Measurements from ENCODE around the gene TRIM38.

DNA sequence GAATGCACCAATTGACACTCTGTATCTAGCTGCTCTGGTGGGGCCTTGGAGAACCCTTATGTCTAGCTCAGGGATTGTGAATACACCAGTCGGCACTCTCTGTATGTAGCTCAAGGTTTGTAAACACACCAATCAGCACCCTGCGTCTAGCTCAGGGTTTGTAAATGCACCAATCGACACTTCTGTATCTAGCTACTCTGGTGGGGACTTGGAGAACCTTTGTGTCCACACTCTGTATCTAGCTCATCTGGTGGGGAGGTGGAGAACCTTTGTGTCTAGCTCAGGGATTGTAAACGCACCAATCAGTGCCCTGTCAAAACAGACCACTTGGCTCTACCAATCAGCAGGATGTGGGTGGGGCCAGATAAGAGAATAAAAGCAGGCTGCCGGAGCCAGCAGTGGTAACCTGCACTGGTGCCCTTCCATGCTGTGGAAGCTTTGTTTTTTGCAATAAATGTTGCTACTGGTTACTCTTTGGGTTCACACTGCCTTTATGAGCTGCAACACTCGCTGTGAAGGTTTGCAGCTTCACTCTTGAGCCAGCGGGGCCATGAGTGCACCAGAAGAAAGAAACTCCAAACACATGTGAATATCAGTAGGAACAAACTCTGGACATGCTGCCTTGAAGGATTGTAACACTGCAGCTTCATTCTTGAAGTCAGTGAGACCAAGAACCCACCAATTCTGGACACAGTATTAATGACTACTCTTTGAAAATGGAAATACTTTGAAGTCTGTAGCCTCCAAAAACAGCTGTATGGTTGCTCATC lies 89.8 kb upstream of the MBOAT1 start:
- CAGE, long polyA plus RNA: no peak
- RRBS: no CpG with 5 or more reads among the region's 7 CpGs

GRCh38 chr6:21103615-21104303 lies 489.8 kb upstream of the SOX4 start:
- CAGE, long polyA plus RNA: no peak
- RRBS: no CpG with 5 or more reads among the region's 6 CpGs

DNA sequence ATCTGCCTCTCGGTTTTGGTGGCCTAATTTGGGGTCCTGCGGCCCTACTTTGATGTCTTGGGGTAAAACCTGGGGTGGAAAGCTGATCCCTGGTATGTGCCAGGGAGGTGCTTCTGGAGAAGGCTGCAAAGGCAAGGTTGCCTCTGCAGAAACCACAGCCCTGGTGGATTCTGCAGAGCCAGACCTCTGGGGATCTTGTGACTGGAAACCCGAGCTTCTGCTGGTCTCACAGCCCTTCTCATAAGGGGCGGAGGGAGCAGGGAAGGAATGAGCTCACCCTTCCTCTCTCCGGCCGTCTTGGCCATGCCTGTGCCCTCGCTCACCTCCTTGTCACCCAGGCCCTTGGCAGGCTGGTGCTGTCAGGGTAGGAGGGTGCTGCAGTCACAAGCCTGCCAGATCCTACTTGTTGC lies 245.2 kb upstream of the SOX4 start:
- CAGE, long polyA plus RNA: no peak
- RRBS: no CpG with 5 or more reads among the region's 7 CpGs

- CAGE, long polyA plus RNA: no peak
- RRBS: no CpG with 5 or more reads among the region's 16 CpGs
These were observed 4.3 kb upstream of the SOX4 start for GRCh38 chr6:21589248-21589699.

- CAGE, long polyA plus RNA: no peak
- RRBS: no CpG with 5 or more reads among the region's 12 CpGs
These were observed 160.1 kb downstream of the SOX4 start for GRCh38 chr6:21753448-21754206.

DNA sequence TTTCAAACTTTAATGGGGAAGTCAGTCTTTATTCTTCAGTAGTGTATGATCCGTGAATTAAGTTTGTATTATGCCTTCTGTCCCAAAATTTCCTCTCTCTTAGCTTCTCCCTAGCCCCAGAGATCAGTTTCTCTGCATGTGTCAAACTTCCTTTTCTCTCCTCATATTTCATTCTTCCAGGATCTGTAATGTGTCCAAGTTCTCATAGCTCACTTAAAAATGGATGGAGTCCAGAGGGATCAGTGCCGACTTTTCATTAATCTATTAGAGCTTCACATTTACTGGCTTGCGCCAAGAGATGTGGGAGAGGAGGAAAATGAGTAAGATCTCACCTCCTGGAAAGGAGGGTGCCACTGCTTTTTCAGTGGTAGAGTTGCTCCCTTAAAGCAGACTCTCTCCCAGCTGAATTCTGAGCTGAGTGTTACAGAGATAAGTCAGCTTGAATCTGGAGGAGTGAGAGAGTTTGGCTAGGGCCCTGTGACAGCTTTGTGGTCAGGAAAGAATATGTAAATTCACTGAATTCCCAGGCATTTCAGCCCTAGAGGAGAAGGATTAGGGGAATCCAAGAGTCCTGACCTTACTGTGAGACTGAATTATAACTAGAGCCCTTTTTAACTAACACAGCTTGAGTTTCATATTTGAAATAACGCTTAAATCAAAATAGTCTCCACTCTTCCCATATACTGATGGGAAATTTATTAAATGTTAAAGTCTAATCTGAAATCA lies 175.9 kb downstream of the SOX4 start:
- CAGE, long polyA plus RNA: no peak
- RRBS: no CpG with 5 or more reads among the region's 4 CpGs

DNA sequence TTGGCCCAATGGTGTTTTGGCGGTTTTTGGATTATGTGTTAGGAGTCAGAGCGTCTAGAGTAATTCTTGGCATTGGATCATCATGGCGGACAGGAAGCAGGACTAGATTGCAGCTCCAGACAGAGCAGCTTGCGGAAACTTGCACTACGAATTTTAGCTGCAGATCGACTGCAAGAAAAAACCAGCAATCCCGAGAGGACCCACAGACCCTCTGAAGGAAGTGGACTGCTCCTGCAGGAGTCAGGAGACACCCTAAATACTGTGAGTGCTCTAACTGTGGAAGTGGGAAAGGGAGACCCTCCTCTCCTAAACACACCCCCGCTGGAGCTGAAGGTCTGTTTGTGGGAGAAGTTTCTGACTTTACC lies 280.2 kb downstream of the SOX4 start:
- CAGE, long polyA plus RNA: no peak
- RRBS: no CpG with 5 or more reads among the region's 8 CpGs

DNA sequence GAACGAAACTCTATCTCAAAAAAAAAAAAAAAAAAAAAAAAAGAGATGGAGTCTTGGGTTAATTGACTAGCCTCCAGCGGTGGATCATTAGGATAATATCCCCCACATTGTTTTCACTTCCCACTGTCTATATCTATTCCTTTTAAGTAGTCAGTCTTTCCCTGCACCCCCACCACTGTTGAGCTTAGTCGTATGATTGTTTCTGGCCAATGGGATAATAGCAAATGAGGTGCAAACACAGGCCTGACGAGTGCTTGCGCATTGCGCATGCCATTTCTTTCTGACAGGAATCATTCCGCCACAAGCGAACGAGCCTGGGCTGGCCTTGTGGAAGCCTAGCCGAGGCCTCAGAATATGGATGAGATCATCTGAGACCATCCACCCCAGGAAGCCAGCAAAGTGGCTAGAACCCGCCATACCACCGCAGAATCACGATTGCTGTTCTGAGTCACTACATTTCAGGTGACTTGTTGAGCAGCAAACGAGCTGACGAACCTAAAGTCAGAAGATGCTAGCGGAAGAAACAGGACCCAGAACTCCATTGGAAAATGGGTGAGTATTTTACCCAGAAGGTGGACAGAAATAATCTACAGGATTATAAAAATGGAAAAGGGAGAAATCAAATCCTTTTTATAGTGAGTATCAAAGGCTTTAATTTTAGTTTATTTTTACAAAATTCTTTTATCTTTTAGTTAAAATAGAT lies 52.3 kb upstream of the PRL start:
- CAGE, long polyA plus RNA: no peak
- RRBS: no CpG with 5 or more reads among the region's 16 CpGs

GRCh38 chr6:22470849-22471496 lies 98.4 kb upstream of the HDGFL1 start:
- CAGE, long polyA plus RNA: no peak
- RRBS: no CpG with 5 or more reads among the region's 5 CpGs

DNA sequence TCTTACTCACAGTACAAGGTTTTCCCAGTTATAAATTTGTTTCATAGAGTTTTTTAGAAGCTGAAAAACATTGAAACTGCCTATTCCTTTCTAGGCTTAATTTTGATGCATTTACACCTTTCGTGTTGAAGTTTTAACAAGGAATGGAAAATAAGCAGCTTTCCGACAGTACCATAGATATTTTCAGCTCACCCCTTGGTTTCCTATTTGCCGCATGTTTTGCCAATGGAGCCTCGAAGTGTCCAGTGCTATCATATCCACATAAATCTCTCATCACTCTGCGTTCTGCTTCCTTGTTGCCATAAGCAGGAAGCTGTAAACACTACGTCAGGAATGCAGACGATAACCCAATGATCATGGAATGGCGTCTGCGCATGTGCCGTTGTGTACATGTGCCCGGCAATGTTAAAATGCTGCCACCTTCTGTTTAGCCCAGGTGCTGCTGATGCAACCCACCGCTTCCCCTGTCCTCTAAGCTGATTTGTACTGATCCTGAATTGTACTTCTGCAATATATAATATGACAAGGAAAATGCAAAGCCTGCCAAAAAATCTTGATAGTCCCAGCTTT lies 607.4 kb downstream of the HDGFL1 start:
- CAGE, long polyA plus RNA: no peak
- RRBS: no CpG with 5 or more reads among the region's 12 CpGs

GRCh38 chr6:24667431-24667820 lies 549 bp downstream of the ACOT13 start:
- CAGE, long polyA plus RNA: no peak
- RRBS: no CpG with 5 or more reads among the region's 7 CpGs

DNA sequence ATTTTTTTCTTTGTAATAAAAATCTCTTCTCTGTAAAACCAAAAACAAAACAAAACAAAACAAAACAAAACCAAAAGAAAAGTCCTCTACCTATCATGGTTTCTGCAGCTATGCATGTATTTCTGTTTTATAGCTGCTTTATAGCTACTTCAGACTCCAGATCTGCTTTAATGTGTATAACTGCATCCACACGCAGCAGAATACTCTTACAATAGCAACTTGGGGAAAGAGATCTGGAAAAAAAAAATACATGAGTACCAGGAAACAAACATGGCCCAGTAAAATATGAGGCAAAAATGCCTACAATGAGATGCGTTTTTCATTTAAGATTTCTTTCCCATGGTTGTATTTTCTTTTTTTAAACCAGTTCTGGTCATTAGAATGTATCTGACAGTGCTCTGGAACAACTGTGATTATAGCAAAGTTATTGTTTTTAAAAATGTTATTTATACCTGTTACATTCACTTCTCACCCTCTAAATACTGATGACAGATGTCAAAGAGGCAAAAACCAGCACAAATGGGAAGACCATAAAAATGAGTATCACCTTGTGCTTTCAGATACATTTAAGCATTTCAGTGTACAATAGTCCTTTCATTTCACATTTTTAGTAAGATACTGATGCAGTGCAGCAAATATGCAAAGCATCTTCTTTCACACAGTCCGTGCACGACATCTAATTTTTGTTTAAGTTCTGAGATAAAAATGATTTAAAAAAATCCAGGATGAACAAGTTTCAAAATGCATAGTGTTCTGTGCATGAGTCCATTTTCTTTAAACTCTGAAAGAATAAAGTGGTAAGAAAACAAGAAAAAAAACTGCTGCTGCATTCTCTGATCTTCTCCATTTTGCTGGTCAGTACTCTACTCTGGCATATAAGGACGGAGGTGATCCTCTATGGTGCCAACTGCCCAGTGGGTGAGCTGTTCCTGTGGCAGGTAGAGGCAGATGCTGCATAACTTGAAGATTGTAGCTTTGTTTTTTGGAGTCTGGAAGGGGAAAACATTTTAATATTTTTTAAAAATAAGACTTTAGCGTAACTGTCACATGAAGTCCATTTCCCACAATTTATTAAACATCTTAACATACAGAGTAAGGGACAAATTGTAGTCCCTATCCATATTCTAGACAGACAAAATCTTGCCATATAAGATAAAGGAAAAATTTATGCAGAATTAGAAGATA lies 13.3 kb downstream of the C6orf62 start:
- CAGE, long polyA plus RNA: no peak
- RRBS: no CpG with 5 or more reads among the region's 6 CpGs

DNA sequence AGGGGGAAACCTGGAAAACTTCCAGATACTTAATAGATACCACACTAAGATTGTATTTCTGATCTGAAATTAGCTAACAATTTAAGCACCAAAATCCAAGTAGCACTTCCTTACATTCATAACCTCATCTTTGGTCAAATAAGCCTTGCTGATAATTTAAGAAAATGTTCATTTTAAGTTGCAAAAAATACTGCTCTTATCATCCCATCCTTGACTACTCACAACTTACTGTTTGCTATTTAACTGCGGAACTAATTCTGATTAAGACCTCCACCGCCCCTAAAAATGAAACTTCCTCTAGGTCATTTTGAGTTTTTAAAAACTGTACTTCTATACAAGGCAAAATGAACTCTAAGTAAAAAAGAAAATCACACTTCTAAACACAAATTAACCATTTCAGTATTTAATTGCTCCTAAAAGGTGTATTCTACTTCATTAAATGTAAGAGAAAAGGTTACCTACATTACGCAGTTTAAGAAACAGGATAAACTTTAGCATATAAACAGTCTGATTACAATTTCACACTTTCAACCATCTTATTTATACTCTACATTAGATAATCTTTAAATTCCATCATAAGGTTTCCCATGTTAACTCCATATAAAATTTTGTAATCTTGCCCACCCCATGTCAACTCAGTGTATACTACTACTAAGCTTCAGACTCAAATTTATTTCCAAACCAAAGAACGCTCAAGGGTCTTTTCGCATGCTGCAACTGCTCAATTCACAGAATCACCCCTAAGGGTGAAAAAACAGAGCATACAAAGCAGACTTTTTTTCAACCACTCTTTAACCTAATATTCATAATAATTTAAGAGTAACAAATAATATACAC lies 1.1 kb downstream of the C6orf62 start:
- CAGE, long polyA plus RNA: no peak
- RRBS: no CpG with 5 or more reads among the region's 5 CpGs

- CAGE, long polyA plus RNA: no peak
- RRBS: no CpG with 5 or more reads among the region's 3 CpGs
These were observed 59.5 kb upstream of the ARMH2 start for GRCh38 chr6:24857949-24858811.

GRCh38 chr6:24932174-24932718 lies 3.5 kb downstream of the RIPOR2 start:
- CAGE, long polyA plus RNA: no peak
- RRBS: no CpG with 5 or more reads among the region's 2 CpGs

DNA sequence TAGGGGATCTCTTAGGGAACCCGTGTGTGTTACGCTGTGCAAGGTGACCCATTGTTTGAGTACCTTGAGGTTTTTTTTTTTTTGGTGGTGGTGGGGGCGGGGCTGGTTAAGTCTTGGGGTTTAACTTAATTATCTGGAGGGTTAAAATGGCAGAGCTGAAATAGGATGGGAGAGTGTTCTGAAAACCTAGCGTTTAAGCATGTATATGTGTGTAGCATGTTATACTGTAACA lies 1.3 kb downstream of the CARMIL1 start:
- CAGE, long polyA plus RNA: no peak
- RRBS: no CpG with 5 or more reads among the region's 4 CpGs

DNA sequence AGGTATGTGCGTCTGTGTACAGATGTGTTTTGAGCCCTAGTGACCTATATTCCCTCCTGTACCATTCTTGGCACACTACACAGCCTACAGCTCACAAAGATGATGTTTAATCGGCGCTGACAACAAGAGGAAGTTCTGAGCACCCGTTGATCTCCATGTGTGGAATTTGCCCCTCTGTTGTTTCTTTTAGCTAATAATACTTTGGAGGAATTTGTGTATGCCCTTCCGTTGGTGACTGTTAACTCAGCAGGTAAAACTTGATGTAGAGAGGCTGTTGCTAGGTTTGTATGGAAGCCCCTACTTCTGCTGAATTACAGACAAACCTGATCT lies 1.5 kb downstream of the CARMIL1 start:
- CAGE, long polyA plus RNA: no peak
- RRBS: no CpG with 5 or more reads among the region's 5 CpGs

GRCh38 chr6:25781881-25782445 lies 27.4 kb downstream of the SLC17A4 start:
- CAGE, long polyA plus RNA: no peak
- RRBS: no CpG with 5 or more reads among the region's 3 CpGs

- CAGE, long polyA plus RNA: no peak
- RRBS: no CpG with 5 or more reads among the region's 2 CpGs
These were observed 16.8 kb downstream of the SLC17A2 start for GRCh38 chr6:25913699-25914116.

DNA sequence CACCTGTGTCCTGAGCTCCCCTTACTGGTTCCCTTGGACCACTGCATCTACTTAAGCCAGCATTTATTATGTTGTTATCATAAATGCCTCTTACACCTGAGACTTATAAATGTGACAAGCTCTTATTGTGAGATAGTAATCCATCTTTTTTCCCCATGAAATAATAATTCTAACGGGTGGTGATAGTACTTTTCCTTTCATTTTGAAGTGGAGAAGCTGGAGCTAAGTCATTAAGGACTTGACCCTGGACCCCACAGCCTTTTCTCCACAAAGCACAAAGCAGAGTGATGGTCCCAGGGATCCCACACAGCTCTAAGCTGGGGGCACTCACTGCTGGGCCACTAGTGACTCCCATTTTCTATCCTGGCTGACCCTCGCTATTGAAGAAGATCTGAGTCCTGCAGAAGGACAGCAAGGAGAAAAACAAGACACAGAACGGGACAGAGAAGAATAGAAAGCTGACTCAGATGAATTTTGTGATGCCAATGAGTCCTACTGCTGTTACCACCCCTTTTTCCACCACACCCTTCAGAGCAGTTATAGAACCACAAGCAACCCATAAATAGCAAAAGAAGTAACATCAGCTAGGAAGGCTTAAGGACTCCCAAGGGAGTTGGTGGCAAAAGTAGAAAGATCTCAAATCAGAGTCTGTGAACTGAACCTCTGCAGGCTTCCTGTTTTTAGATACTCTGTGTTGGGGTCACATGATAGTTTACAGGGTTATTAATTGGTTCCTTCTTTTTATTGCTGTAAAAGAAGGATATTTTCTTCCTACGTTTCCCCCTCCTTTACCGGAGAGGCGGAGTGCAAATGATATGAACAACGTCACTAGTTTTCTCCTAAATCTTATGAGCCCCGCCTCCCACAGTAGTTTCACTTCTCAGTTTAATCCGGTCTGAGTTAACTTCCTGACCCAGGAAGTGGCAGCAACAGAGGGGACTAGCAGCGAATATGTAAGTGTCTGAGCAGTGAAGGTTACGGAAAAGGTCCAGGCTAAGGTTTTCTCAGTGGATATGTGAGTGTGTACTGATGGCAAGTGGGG lies at the start of gene TRIM38:
TRIM38 (plus strand) TSS at position 900 of the 1,042 bp plus-strand sequence.
- CAGE, long polyA plus RNA: start-site peak on the plus strand centred at position 911 of the sequence, 75 bp wide, 1,484 and 776 reads in 2 replicates
- RRBS: 3% methylated on average over 4 of the region's 11 CpGs

All from osteoblast (primary cell).